Anterior vena cava (tissue), 1 donor: ENCODE data around the gene CIAO2B.

DNA sequence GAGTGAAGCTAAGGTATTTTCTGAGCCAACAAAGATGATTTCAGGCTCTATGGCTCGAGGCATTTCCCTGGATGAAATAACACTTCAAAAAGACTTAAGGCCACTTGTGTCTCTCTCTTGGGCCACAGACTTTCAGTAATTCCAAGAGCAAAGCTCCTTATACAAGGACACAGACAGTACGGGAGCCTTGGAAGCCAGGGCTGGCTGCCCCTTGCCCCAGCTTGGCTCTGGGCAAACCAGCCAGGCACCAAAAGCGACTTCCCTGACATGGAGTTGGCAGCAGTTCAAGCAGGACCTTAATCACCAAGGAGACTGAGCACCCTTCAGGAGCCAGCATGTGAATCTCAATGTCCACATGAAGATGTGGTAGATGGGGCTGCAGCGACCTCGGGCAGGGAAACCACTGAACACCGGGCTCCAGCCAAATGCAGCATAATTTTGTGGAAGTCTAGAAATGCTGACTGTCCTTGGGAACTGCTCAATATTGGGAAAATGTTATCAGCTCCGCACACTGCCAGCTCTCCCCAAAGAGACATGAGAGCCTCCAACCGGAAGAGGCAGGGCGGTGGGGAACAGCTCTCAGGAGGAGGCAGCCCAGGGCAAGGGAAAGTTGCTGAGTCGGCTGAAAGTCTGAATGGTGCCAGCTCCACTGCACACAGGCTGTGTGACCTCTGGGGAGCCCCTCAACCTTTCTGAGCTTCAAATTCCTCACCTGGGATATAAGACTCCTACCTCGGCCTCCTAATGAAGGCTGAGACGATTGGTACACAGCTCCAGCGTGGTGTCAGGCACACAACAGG is 38.9 kb downstream of the TK2 start:
- PRO-cap, result no peak

- PRO-cap, result no peak
Observed at GRCh38 chr16:66605972-66606572, 1.6 kb downstream of the CMTM3 start.

- PRO-cap, result no peak
Observed at GRCh38 chr16:66929995-66930687, 4.1 kb downstream of the CIAO2B start.

GRCh38 chr16:66933816-66934600 is at the start of gene CIAO2B:
CIAO2B (minus strand) TSS chr16:66934402.
- PRO-cap, result bidirectional peak, plus-strand start at chr16:66934494, minus-strand start at chr16:66934388

DNA sequence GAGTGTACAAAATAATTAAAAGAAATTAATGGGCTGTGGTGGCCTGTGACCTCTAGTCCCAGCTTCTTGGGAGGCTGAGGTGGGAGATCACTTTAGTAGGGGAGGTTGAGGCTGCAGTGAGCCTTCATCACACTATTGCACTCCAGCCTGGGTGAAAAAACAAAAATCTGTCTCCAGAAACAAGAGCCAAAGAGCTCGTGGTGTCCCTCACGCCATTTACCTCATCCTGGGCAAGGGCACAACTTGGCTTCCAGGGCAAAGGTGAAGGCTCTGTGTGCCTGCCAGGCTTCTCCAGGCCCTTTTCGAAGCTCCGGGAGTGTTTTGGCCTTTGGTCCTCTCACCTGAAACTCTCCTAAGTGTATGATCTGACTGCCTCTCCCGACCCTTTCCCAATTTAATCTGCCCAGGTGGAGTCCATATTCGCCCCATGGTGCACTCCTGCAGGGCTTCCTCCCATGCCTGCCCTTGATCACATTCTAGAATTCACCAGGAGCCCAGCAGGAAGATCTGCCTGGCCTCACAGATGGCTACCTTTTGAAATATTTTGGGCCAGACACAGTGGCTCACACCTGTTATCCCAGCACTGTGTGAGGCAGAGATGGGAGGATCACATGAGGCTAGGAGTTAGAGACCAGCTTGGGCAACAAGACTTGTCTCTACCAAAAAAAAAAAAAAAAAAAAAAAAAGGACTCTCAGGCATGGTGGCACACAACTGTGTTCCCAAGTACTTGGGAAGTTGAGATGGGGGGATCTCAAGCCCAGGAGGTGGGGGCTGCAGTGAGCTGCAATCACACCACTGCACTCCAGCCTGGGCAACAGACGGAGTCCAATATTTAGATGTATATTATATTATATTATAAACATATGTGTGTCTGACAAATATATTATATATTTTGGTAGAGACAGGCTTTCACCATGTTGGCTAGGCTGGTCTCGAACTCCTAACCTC is 11.4 kb upstream of the CES3 start:
- PRO-cap, result no peak

DNA sequence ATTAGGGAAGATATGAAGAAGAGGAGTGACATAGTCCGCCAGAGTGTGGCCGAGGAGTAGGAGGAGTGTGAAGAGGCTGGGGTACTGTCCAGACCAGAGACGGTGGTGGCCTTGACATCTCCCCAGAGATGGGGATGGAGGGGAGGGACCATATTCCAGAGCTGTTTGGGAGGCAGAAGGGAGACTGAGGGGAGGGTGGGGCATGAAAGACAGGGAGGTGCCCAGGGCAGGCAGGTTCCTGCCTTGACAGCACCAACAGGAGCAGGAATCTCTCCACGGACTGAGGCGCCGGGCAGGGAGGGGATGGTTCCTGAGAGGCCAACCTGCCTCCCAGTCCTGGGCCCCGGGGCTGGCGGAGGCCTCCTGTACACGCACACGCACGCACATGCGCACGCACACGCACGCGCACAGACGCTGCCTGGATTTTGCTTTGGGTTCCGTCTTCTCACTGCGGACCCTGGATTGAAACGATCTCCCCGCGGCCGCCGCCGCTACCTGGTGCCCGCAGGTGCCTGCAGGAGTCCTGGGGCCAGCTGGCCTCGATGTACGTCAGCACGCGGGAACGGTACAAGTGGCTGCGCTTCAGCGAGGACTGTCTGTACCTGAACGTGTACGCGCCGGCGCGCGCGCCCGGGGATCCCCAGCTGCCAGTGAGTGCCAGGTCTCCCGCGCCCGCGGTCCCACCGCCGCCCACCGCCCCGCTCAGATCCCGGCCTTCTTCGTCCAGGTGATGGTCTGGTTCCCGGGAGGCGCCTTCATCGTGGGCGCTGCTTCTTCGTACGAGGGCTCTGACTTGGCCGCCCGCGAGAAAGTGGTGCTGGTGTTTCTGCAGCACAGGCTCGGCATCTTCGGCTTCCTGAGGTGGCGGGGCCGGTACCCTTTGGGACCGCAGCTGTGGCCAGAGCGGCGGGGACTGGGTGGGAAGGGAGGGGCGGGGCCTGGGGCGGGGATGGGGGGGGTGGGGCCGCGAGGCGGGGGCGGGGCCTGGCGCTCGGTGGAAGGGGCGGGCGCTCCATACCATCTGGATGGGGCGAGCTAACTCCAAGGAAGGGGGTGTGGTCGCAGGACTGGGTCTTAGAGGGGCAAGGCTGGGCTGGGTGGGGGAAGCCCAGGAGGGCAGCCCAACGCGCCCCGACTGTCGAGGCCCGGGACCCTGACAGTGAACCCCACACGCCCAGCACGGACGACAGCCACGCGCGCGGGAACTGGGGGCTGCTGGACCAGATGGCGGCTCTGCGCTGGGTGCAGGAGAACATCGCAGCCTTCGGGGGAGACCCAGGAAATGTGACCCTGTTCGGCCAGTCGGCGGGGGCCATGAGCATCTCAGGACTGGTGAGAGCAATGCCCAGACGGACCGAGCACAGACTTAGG is 12.2 kb downstream of the CES4A start:
- PRO-cap, result bidirectional peak, plus-strand start at position 410 of the sequence, minus-strand start at position 164 of the sequence; unidirectional peak, minus-strand start at position 915 of the sequence

DNA sequence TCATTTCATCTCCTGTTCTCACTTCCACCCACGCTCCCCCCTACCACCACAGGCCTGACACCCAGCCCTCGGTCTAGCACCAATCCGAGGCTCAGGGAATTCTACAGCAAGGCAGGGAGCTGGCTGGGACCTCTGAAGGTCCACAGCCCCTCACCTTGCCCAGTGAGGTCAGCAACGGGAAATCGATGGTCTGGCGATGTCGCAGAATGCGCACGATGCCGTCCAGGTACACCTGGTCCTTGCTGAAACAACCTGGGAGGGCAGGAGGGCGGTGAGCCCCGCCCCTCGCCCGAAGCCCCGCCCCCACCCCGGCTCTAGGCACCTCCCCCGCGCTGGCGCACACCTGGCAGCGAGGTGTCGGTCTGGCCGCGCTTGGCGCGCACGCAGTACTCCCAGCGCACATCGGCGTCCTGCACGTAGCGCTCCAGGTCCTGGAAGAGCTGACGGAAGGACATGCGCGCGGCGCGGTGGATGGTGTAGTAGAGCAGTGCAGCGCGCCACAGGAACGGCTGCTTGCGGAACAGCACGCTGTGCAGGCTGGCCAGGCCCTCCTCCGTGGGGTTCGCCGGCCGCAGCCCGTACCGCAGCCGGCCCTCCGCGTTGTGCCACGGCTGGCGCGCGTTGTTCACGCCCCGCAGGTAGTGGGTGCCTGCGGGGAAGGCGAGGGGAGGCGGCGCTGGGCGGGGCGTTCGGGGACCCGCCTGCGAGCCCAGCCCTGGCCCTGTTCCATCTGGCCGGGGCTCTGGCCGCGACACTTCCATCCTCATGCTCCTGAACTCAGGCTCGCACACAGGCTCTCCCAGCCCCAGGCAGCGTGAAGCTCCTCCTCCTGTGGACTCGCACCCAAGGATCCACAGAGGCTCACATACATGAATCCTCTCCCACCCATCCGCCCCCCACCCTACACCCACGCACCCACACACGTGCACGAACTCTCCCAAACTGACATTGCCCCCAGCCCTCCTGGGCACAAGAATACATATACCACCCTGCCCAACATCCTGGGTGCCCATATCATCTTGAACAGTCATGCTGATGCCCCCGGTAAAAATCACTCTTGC is 5.6 kb downstream of the MATCAP1 start:
- PRO-cap, result unidirectional peak, plus-strand start at position 502 of the sequence

GRCh38 chr16:67192582-67193376 is 824 bp downstream of the E2F4 start:
- PRO-cap, result no peak

DNA sequence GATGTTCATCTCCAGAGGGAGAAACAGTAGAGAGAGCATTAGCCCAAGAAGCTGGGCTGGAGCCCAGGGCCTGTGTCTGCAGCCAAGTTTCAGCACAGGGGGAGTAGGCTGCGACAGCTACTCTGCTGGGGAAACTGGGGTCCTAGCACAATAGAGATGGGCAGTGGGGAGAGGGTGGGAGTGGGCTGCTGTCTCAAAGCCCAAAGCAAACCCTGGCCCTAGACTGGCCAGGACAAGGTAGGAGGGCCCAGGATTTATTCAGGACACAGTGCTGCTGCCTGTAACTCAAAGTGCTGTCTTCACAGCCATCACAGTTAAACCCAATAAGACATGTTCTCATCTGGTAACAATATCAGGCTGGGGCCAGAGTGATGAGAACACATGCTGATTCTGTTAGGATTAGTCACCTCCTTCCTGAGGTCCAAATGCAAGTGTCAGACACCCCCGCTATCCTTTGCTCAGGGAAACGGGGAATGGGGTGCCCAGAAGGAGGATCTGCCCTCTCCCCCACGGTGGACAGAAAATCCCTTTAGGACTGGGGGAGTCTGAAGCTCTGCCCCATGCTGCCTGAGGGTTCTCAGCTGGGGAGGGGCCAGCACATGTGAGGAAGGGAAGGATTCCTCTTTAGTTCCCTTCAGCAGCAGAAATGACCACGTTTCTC is 9.7 kb downstream of the ZDHHC1 start:
- PRO-cap, result bidirectional peak, plus-strand start at position 461 of the sequence, minus-strand start at position 325 of the sequence

GRCh38 chr16:67454534-67455249 is 23.8 kb downstream of the HSD11B2 start:
- PRO-cap, result no peak

DNA sequence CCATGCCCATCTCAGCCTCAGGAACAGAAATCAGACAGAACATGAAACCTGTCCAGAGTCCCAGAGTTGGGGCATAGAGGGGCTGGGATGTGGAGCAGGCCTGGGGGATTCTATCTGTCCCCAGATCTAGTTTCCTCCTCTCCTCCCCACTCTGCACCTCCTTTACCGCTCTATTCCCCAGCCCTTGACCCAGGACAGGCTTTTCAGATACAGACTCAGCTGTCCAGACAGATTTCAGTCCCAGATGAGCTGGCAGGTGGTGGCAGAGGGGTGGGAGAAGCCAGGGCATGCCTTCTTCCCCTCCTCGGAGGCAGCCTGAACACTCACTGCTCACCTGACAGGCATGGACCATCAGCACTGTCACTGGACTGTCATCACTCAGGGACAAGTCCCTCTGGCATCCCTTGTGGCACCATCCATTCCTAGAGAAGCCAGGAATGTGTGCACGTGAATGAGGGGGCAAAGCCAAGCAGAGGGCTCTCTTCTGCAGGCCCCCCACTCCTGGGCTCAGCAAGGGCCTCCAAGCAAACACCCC is 23.7 kb downstream of the ATP6V0D1 start:
- PRO-cap, result no peak

DNA sequence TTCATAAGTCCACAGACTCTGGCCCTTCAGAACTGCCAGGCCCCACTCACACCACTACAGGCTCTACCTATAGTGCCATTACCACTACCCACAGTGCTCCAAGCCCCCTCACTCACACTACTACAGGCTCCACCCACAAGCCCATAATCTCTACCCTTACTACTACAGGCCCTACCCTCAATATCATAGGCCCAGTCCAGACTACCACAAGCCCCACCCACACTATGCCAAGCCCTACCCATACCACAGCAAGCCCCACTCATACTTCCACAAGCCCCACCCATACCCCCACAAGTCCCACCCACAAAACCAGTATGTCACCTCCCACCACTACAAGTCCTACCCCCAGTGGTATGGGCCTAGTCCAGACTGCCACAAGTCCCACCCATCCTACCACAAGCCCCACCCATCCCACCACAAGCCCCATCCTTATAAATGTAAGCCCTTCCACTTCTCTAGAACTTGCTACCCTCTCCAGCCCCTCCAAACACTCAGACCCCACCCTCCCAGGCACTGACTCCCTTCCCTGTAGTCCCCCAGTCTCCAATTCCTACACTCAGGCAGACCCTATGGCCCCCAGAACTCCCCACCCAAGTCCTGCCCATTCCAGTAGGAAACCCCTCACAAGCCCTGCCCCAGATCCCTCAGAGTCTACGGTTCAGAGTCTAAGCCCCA is 13.9 kb downstream of the RIPOR1 start:
- PRO-cap, result no peak

- PRO-cap, result no peak
Observed at GRCh38 chr16:67626459-67627004, 18.4 kb upstream of the CARMIL2 start.

DNA sequence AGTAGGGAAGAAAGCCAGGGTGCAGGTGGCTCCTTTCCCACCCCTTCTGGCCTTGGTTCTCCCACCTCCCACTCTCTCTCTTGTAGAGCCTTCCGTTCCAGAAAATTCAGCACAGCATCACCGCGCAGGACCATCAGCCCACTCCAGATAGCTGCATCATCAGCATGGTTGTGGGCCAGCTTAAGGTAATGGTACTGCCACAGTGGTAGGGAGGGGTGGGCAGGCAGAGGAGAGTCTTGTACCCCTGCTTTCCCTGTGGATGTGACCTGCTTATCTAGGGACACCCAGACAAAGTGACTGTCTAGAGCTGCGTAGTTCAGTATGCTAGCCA is 4.5 kb upstream of the EDC4 start:
- PRO-cap, result no peak

GRCh38 chr16:67882292-67883361 is 2.1 kb upstream of the NRN1L start:
- PRO-cap, result no peak

DNA sequence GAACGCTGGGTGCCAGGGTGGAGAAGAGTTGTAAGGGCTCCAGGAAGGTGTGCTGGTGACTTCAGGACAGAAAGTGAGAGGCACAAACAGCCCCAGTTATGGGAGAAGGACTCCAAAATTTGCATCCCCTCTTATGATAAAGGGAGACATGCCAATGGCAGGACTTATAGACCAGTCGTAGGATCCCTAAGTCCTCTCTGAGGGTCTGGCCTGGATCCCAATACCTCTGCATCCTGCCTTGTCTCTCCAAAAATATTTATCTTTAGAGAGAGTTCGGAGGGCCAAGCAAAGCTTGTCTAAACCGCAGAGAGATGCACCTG is 334 bp downstream of the NRN1L start:
- PRO-cap, result no peak

- PRO-cap, result no peak
Observed at GRCh38 chr16:68226350-68227223, 9.3 kb downstream of the ESRP2 start.

GRCh38 chr16:68232220-68232897 is 3.6 kb downstream of the ESRP2 start:
- PRO-cap, result no peak

DNA sequence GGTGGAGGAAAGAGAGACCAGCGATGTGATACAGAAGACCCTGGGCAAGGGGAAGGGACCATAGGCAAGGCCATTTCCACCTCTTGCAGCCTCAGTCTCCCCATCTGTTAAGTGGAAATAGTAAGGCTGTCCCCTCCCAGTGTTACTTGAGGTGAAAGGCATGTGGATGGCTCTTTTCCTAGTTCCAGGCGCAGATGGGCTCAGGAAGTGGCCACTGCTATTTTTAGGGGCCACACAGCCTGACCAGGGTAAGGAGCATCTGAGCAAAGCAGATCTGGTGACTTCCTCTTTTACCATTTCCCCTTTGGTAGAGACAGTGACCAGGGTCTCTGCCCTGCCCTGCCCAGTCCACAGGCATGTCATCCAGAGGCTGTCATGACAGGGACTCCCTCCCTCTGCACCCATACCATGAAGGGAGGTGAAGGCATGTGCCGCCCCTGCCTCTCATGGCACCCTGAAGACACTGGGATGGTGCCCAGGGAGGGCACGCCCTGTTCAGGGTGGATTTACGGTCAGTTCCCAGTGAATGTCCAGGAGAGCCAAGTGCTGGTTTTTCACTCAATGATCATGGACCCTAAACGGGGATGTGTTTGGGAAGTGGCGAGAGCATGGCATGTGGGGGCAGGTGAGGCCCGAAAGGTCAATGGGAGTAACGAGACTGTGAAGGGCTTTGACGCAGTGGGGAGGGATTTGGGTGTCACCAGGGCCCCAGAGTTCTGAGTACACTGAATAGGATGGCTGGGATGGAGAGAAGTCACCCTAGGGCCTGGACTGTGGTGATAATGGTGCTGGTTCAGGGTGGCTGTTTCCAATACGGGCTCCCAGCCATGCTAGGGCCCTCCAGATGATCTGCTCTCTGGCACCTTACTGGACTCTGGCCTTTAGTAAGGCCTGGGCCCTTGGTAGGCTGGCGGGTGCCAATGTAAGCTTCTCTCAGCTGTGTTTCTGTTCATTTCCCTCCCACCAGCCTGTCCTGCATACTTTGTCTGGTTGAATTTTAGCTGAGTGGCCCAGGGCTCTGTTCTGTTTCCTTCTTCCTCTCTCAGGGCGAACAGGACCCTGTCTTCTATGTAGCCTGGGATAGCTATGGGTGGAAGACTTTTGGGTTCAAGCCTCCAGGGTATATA is 2.5 kb downstream of the PLA2G15 start:
- PRO-cap, result no peak

DNA sequence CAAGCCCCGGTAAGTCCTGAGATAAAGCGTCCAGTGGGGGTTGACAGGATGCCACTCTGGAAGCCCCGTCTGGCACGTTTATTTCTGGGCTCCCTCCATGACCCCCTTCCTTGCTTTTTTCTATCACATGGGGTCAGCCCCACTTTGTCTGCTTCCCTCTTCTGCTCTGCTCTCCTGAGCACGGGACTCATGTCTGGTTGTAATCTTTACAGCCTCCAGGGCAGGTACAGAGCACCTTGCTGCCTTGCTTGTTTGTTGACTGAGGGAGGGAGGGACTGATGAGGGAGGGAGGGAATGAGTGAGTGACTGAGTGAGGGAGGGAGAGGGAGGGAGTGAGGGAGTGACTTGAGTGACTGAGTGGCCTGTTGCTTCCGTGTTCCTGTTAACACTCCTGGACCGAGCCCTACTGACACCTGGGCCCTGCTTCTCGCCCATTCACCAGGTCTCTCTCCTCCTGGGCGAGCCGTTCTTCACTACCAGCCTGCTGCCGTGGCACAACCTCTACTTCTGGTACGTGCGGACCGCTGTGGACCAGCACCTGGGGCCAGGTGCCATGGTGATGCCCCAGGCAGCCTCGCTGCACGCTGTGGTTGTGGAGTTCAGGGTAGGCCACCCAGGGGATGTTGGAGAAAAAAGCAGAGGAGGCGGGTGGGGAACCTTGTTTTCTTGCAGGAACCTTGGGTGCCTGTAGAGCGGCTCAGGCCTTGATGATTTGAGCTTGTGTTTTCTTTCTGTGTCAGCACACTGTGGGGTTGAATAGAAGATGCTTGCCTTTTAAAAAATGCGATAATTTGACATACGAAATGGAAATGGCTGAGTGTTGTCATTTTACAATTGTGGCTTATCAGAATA is 41.2 kb downstream of the PRMT7 start:
- PRO-cap, result no peak